A375 (cell line): ENCODE measurements around a stretch of chr2.

- RAMPAGE, long total RNA, result no peak
Observed at GRCh38 chr2:25981726-25982322, 473 bp downstream of the KIF3C start.

DNA sequence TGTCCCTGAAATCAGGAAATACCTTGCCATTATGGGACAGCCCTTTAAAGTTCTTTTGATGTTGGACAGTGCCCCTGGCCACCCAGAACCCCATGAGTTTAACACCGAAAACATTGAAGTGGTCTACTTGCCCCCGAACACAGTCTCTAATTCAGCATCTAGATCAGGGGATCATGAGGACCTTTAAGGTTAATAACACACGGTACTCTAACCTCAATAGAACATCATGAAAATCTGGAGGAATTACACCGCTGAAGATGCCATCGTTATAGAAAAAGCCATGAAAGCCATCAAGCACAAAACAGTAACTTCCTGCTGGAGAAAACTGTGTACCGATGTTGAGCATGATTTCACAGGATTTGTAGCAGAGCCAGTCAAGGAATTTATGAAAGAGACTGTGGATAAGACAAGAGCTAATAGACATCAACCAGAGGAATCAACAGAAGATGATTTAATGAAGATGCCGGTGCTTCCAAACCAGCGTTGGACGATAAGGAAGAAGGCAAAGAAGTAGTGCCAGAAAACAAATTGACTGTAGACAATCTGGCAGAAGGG lies 49.6 kb upstream of the GAREM2 start:
- RAMPAGE, long total RNA, result no peak

GRCh38 chr2:26134903-26136248 lies 37.5 kb upstream of the GAREM2 start:
- RAMPAGE, long total RNA, result no peak

- RAMPAGE, long total RNA, result no peak
Observed at GRCh38 chr2:26172521-26172881, 387 bp upstream of the GAREM2 start.

GRCh38 chr2:26184497-26184696 lies 11.5 kb downstream of the GAREM2 start:
- RAMPAGE, long total RNA, result no peak

DNA sequence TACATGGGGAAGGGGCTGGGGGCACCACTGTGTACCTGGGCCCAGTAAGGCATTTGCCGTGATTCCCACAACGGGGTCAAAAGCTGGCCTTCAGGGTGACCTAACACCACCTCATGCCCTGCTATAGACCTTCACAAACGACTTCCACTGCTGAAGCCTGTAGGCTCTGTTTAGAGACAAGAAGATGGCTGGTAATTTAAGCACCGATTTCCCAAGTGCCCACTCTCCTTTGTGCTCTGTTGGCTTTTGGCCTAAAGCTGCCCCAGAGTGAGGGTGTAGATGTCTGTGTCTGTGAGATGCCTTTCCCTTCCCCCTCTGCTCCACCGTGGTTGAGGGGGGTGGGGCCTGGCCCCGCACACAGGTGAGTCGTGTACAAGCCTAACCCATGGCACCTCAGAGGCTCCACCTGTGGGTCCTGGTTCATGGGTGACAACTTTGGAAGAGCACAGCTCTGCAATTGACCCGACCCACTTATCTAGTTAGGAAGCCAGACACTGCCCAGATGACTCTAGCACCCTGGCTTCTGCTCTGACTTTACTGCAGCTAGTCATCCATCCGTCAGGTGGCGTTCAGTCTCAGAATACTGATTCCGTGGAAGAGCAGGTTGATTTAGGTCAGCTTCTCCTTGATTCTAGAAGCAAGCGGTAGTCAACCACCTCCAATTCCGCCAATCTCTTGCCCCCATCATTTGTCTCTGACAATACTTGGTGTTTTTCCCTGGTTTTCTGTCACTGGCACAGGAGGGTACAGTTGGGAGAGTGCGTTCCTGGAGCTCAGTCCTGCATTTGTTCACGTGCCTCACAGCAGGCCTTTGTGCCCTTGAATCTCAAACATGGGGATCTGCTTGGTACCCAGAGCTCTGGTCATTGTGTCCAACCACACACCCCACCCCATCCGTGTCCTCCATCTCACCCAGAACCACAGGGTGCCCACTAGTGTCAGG lies 15.9 kb downstream of the GAREM2 start:
- RAMPAGE, long total RNA, result no peak

- RAMPAGE, long total RNA, result no peak
Observed at GRCh38 chr2:26193380-26193959, 20.6 kb downstream of the GAREM2 start.

DNA sequence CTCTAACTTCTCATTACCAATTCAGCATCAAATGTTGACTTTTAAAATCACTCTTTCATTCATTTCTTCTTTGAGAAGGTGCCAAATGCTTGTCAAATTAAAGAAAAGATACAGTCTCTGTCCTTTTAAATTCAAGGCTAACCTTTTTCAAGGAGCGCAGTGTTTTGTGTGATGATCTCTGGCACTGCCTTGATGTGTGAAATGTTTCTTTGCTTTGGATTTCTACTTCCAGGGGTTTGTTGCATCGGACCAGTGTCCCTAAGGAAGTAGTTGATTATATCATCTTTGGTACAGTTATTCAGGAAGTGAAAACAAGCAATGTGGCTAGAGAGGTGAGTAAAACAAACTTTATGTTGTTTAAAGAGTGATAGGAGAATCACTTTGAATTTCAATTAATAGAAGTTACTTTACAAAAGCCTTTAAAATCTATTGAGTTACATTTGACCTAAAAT lies 28.7 kb downstream of the HADHB start:
- RAMPAGE, long total RNA, result no peak

GRCh38 chr2:26311245-26311607 lies 34.7 kb upstream of the SELENOI start:
- RAMPAGE, long total RNA, result no peak

GRCh38 chr2:26382485-26382753 lies 19.3 kb upstream of the DRC1 start:
- RAMPAGE, long total RNA, result no peak

DNA sequence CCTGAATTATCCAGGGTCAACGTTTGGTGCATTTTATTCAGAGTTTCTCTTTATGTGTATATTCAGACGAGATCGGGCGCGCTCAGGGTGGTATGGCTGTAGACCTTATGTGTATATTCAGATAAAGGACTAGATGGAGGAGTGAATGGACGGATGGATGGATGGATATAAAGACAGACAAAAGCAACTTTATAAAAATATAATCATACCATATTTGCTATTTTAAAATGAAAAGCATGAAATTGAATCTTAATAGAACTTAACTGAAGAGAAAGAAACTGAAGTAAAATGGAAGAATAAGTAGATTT lies 9.2 kb downstream of the FAM166C start:
- RAMPAGE, long total RNA, result no peak

DNA sequence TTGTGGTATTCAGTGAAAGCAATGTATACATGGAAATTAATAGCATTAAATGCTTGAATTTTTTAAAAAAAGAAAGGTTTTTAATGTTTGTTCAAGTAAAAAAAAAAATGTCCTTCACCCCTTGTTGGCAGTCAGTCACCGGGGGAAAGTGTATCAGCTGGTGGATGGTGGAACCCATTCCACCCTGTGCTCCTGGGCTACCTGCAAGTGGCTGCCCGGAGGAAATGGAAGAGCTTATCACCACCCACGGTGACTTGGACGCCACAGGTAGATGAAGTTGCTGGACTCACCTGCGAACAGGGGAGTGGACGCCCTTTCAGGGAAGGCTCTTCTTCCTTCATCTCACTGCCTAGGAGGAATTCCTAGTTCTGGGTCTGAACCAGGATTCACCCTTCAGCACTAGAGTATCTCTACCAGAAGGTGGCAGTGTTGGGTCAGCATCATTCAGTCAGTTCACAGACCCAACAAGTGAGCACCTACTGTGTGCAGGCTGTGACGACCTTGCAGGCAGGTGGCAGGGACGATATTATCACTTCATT lies 35.9 kb downstream of the CIB4 start:
- RAMPAGE, long total RNA, result no peak

GRCh38 chr2:26691768-26692212 lies 732 bp upstream of the KCNK3 start:
- RAMPAGE, long total RNA, result no peak

DNA sequence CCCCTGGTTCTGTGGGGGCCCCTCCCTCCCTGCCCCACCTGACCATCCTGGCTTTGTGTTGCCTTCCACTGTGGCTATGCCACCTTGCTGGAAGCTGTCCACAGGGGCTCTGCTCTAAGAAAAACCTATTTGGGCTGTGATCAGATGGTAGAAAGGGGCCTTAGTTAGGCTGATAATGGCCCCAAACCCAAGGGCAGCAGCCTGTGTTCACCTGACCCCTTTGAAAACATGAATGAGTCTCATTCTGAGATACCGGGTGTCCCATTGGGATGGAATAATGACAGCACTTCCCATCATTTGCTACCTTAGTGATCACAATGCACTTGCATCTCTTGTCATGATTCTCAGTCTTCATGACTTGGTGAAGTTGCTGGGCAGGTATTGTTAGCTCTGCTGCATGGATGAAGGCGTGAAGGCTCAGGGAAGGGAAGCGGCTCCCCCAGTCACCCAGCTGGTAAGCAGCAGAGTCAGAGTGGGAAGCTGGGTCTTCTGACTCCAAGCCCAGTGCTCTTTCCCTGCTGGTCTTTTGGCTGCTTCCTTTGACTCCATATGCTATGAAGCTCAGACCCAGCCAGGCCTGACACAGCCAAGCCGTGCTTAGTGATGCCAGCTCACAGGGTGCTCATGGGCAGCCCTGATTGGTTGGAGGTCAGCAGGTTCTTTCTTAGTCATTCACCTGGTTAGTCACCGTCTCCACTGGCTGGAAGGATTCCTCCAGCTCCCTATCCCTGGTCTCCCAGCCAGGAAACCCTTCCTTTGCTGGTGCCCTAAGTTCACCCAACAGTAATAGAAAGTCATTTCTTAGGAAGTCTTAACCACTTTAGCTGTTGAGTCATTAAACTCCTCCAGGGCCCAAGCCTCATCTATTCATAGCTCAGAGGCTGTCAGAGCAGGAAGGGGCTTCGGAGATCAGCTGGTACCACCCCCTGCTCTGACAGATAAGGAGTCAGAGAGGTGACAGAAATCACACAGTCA lies 3.6 kb downstream of the KCNK3 start:
- RAMPAGE, long total RNA, result no peak

- RAMPAGE, long total RNA, result no peak
Observed at GRCh38 chr2:26720982-26721607, 28.6 kb downstream of the KCNK3 start.

GRCh38 chr2:26763045-26763387 lies 1.1 kb upstream of the SLC35F6 start:
- RAMPAGE, long total RNA, result no peak

GRCh38 chr2:26771281-26771948 lies 7.3 kb downstream of the SLC35F6 start:
- RAMPAGE, long total RNA, result no peak

DNA sequence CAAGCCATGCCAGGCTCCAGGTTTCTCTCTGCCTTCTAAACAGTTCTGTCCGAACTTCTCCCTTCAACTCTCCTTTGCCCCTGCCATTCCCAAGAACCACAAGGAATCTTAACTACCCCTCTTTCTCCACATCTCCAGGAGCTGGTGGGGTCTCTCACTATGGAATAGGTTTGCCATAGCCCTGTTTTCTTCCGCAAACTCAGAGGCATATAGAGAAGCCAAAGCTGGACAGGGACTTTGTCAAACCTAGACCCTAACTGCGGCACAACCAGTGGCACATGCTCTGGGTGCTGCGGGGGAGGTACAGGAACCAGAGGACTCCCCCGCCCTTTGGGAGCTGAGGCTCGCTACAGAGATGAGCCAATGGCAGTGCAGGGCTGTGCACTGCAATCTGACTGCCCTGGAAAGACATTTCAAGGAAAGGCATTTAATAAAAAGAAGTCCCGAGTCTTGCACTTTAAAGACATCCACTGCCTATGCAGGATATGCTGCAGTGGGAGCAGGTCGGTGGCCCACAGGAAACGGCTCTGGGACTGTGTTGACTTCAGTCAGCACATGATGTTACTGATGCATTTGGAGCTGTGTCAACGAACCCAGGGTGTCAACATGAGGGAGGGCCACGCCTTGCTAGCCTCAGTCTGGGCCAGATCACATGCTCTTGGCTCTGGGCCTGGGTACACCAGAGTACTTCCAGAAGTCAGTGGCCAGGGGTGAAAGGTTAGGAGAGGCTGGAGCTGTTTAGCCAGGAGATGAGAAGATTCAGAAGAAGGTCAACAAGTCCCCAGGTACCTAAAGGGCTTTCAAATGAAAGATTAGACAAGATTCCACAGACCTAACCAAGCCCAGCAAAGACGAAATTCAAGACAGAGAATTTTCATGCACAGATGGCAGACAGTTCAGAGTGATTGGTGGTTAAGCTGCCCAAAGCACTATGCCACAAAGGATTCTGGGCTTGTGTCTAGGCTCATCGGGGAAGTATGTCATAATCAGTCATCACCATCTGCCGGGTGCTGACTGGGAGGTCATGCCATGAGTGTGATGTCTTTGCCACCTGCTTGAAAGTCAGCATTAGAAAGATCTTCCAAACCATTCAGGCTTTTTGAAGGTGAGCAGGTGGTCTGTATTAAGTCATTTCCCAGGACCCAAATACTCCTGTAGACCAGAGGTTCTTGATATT lies 8.3 kb downstream of the SLC35F6 start:
- RAMPAGE, long total RNA, result no peak

DNA sequence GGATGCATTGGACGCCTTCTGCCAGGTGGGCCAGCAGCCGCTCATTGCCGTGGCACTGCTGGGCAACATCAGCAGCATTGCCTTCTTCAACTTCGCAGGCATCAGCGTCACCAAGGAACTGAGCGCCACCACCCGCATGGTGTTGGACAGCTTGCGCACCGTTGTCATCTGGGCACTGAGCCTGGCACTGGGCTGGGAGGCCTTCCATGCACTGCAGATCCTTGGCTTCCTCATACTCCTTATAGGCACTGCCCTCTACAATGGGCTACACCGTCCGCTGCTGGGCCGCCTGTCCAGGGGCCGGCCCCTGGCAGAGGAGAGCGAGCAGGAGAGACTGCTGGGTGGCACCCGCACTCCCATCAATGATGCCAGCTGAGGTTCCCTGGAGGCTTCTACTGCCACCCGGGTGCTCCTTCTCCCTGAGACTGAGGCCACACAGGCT lies 7.7 kb upstream of the CENPA start:
- RAMPAGE, long total RNA, result no peak

- RAMPAGE, long total RNA, result no peak
Observed at GRCh38 chr2:27023884-27024565, 8.7 kb upstream of the TMEM214 start.